OCI-LY7 (cell line): Measurements from ENCODE around the genes ZNF311, OR2J1, HLA-A and TRIM40.

- PRO-cap: no peak
- RAMPAGE, long total RNA: no peak
Observed at GRCh38 chr6:28988409-28989335, 16.4 kb downstream of the ZNF311 start.

GRCh38 chr6:29004927-29005974 lies at the start of gene ZNF311:
Gene ZNF311, minus strand, starts transcription at chr6:29005315.
- PRO-cap: no peak
- RAMPAGE, long total RNA: no peak

DNA sequence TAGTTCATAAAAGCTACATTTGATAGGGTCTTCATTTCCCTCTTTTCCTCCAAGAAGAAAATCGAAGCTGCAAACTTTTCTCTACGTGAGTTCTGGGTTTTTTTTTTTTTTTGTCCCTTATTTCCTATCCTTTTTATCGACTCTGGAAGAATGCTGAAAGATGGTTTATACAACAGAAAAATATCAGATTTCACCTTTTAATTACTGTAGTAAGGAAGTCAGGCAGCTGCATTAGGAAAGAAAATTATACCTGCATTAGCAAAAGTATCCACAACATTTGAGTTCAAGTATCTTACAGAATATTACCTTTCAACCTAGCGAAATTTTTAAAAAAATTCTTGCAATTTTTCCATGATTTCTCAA lies at the start of gene OR2J1:
TSS of gene OR2J1 (plus strand) at position 200 of the 363 bp plus-strand sequence.
- PRO-cap: no peak
- RAMPAGE, long total RNA: no peak

GRCh38 chr6:29628552-29628997 lies 4.4 kb downstream of the GABBR1 start:
- PRO-cap: unidirectional peak, minus-strand start at chr6:29628804
- RAMPAGE, long total RNA: no peak

- PRO-cap: no peak
- RAMPAGE, long total RNA: no peak
Observed at GRCh38 chr6:29631154-29631959, 1.6 kb downstream of the GABBR1 start.

- PRO-cap: unidirectional peak, minus-strand start at chr6:29650089
- RAMPAGE, long total RNA: start-site peak on the minus strand at chr6:29650086-29650091, 47 and 23 reads in 2 replicates
Observed at GRCh38 chr6:29649496-29650394, 7.1 kb upstream of the MOG start.

DNA sequence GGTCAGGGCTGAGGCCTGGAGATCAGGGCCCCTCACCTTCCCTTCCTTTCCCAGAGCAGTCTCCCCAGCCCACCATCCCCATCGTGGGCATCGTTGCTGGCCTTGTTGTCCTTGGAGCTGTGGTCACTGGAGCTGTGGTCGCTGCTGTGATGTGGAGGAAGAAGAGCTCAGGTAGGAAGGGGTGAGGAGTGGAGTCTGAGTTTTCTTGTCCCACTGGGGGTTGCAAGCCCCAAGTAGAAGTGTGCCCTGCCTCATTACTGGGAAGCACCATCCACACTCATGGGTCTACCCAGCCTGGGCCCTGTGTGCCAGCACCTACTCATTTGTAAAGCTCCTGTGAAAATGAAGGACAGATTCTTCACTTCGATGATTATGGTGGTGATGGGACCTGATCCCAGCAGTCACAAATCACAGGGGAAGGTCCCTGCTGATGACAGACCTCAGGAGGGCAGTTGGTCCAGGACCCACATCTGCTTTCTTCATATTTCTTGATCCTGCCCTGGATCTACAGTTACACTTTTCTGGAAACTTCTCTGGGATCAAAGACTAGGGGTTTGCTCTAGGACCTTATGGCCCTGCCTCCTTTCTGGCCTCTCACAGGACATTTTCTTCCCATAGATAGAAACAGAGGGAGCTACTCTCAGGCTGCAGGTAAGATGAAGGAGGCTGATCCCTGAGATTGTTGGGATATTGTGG lies 2.3 kb downstream of the HLA-F start:
- PRO-cap: no peak
- RAMPAGE, long total RNA: no peak

DNA sequence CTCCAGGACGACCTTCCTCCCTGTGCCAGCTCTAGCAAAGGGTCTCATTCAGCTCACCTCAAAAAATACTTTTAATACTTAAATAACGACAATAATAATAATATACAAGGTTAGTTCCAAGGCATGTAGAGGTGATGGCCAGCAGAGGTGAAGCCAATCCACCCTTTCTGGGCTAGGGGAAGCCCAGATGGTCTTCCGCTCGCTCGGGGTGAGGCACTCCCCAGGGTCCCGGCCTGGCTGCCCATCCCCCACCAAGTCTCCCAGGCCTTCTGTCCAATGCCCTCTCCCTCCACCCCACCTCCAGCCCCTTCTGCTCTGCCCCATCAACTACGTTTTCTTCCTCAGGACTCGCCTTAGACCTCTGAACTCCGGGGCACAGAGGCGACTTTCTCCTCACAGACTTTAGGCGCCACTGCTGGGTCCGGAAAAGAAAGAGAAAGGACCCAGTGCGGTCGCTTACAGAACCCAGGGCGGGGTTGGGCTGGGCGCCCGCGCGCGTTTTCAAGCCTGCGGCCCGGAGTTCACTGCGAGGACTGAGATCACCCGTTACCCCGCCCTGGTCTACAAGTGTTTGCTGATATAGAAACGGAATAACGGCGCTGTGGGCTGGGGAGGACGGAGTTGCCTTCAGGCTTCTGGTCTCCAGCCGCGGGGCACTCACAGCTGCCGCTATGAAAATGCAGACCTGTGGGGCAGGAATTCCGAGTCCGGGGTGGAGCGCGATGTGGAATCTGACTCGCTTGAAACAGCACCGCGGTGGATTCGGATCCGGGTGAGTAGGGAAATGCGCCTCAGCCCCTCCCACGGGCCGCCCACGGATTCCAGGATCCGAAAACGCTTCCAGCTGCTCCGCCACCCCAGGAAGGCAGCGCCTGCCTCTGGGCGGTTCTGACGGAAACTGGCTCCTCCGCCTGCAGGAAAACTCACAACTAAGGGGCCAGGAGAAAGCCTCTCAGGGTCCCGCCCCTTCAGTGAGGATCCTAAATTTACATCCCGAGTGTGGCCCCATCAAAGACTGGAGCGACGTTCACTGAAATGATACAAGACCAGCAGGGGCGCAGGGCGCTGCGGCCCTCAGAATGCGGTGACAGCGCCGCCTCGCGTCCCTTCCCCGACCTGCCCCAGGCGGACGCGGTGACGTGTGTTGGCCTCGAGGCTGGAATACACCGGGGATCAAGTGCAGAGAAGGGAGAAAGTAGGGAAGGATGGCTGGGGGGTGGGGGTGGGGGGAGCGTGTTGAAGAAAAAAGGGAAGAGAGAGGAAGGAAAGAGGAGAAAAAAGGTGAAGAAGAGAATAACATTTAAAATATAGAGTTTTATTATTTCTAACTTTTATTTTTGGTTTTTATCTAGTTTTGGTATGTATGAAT lies 29.4 kb downstream of the HLA-F start:
- PRO-cap: bidirectional peak, plus-strand start at position 424 of the sequence, minus-strand start at position 350 of the sequence; bidirectional peak, plus-strand start at position 591 of the sequence, minus-strand start at position 535 of the sequence; unidirectional peak, minus-strand start at position 659 of the sequence; bidirectional peak, plus-strand start at position 1,039 of the sequence, minus-strand start at position 931 of the sequence
- RAMPAGE, long total RNA: no peak

- PRO-cap: no peak
- RAMPAGE, long total RNA: no peak
Observed at GRCh38 chr6:29759470-29759860, 36.2 kb downstream of the HLA-F start.

- PRO-cap: no peak
- RAMPAGE, long total RNA: no peak
Observed at GRCh38 chr6:29763607-29764074, 40.4 kb downstream of the HLA-F start.

DNA sequence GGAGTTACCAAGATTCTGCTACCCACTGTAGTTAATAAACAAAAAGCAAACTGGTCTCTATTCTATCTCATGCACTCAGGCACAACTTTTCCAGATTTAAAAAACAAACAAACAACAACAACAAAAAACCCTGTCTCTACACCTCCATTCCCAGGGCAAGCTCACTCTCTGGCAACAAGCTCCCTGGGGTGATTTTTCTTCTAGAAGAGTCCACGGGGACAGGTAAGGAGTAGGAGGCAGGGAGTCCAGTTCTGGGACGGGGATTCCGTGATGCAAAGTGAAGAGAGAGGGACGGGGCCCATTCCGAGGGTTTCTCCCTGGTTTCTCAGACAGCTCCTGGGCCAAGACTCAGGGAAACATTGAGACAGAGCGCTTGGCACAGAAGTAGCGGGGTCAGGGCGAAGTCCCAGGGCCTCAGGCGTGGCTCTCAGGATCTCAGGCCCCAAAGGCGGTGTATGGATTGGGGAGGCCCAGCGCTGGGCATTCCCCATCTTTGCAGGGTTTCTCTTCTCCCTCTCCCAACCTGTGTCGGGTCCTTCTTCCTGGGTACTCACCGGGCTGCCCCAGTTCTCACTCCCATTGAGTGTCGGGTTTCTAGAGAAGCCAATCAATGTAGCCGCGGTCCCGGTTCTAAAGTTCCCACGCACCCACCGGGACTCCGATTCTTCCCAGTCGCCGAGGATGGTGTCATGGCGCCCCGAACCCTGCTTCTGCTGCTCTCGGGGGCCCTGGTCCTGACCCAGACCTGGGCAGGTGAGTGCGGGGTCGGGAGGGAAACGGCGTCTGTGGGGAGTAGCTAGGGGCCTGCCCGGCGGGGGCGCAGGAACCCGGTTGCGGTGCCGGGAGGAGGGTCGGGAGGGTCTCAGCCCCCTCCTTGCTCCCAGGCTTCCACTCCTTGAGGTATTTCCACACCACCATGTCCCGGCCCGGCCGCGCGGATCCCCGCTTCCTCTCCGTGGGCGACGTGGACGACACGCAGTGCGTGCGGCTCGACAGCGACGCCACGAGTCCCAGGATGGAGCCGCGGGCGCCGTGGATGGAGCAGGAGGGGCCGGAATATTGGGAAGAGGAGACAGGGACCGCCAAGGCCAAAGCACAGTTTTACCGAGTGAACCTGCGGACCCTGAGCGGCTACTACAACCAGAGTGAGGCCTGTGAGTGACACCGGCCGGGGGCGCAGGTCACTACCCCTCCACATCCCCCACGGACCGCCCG lies 35.7 kb upstream of the HLA-G start:
- PRO-cap: no peak
- RAMPAGE, long total RNA: no peak

GRCh38 chr6:29792768-29793142 lies 34.9 kb upstream of the HLA-G start:
- PRO-cap: no peak
- RAMPAGE, long total RNA: no peak

GRCh38 chr6:29942033-29942648 lies at the start of gene HLA-A:
Gene HLA-A, plus strand, starts transcription at chr6:29942532.
- PRO-cap: bidirectional peak, plus-strand start at chr6:29942532, minus-strand start at chr6:29942358
- RAMPAGE, long total RNA: start-site peak on the plus strand at chr6:29942525-29942552, 239 and 139 reads in 2 replicates

- PRO-cap: no peak
- RAMPAGE, long total RNA: no peak
Observed at GRCh38 chr6:30110921-30112113, 1.6 kb downstream of the TRIM31 start.

DNA sequence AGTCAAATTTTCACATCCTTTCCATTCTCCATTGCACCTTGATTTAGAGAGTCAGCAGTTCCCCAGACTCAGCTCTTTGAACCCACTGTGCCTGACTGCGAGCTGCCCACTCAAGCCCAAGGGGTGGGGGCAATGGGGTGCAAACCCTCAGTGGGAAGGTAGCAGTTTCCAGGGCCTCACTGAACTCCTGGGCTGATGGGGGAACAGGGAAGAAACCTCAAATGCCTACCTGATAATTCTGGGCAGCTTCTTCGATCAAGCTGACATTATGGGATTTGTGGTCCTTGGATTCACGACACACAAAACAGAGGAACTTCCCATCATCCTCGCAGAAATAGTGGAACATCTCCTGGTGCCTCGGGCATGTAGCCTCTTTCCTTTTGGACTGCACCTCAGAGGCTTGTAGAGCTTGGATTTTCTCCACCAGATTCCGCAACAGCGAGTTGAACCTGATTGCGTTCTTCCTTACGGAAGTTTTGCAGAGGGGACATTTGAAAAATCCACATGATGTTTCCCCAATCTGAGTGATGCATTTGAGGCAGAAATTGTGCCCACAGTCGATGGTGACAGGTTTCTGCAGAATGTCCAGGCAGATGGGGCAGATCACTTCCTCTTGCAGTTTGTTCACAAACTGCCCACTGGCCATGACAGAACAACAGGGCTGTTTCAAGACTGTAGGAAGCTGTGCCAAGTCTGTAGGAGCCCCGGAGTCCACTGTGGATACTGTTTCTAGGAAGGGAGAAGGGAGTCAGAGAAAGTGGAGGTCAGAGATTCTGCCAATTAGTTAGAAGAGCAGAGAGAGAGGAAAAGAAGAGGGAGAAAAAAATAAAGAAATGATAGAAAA lies 508 bp downstream of the TRIM31 start:
- PRO-cap: no peak
- RAMPAGE, long total RNA: no peak

- PRO-cap: no peak
- RAMPAGE, long total RNA: no peak
Observed at GRCh38 chr6:30122420-30122753, 9.5 kb upstream of the TRIM31 start.

GRCh38 chr6:30135673-30136353 lies at the start of gene TRIM40:
Gene TRIM40, plus strand, starts transcription at chr6:30136140.
- PRO-cap: no peak
- RAMPAGE, long total RNA: no peak

GRCh38 chr6:30158361-30159068 lies 2.5 kb downstream of the TRIM10 start:
- PRO-cap: no peak
- RAMPAGE, long total RNA: no peak

DNA sequence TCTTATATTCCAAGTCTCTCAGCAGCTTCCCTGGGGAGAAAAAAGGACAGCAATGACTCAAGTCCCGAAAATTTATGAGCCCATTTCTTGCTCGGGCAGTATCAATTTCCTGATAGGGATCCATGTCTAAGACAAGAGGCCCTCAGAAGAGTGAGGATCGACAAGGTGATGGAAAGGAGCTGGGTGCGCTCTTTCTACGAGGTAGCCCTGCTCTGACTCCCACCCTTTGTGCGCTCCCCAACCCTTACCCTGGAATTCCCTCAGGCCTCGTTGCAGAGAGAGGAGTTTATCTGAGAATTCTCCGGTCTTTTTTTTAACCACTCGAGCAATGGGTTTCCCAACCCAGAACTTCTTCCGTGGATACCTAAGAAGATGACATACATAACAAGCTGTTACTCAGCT lies 24.0 kb downstream of the TRIM26 start:
- PRO-cap: no peak
- RAMPAGE, long total RNA: no peak

GRCh38 chr6:30285910-30286544 lies 40.7 kb upstream of the TRIM39 start:
- PRO-cap: no peak
- RAMPAGE, long total RNA: no peak